ENCODE results near the gene SPDL1.

GRCh38 chr5:160417680-160418402 is 1.0 kb downstream of the SLU7 start:
- PRO-cap = no peak
- RAMPAGE, long total RNA, 4 experiments = start-site peak on the minus strand in 1 of 4 experiments, at chr5:160418010-160418129 at its widest, 7 reads per replicate

- PRO-cap = no peak
- RAMPAGE, long total RNA, 4 experiments = no peak in any of the 4 experiments
Observed at GRCh38 chr5:160789835-160790368, 62.1 kb downstream of the ATP10B start.

GRCh38 chr5:160926273-160926924 is 74.4 kb upstream of the ATP10B start:
- PRO-cap = no peak
- RAMPAGE, long total RNA, 4 experiments = no peak in any of the 4 experiments

DNA sequence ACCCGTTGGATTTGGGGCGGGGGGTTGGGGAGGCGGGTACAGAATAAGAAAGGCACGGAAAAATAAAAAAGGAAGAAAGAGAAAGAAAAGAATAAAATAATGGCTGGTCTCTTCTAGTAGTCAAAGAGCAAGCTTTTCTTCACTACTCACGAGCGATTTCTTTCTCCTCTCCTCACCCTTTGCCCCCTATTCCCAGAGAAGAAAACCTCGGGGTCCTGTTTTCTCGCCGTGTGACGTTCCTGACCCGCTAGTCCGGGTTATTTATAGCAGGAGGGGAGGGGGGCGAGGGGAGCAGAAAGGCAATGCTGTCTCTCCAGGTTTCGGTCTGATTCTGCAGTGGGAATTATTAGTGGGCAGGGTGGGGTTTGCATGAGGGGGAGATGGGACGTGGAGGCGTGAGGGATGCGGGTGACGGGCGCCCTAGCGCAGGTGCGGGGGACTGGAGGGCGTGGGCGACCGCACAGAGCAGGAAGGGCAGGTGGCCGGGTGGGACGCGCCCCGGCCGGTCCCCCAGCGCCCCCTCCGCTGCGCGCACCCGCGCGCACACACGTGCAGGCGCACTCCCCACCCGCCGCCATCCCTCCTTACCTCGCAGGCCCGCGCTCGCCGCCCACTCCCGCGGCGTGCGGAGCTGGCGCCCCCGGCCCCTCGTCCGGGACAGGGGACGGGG is 911 bp upstream of the GABRB2 start:
- PRO-cap = no peak
- RAMPAGE, long total RNA, 4 experiments = no peak in any of the 4 experiments

GRCh38 chr5:161637390-161637707 is 48.2 kb upstream of the GABRA6 start:
- PRO-cap = no peak
- RAMPAGE, long total RNA, 4 experiments = no peak in any of the 4 experiments

- PRO-cap = no peak
- RAMPAGE, long total RNA, 4 experiments = no peak in any of the 4 experiments
Observed at GRCh38 chr5:161847436-161847839, 482 bp upstream of the GABRA1 start.

GRCh38 chr5:162272474-162272769 is 204.8 kb downstream of the GABRG2 start:
- PRO-cap = no peak
- RAMPAGE, long total RNA, 4 experiments = no peak in any of the 4 experiments

DNA sequence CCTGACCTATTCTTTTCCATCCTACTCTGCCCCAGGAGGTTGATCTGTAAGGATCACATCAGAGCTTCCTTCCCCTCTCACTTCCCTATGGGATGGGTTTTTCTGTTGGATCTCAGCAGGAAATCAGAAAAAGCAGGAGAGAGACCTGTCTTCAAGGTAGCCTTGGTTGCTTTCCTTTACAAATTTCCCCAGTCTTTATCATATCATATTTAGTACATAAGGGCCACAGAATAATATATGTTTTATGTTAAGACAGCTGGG is 316.7 kb downstream of the GABRG2 start:
- PRO-cap = no peak
- RAMPAGE, long total RNA, 4 experiments = no peak in any of the 4 experiments

- PRO-cap = no peak
- RAMPAGE, long total RNA, 4 experiments = no peak in any of the 4 experiments
Observed at GRCh38 chr5:162897009-162897222, 540.5 kb upstream of the CCNG1 start.

DNA sequence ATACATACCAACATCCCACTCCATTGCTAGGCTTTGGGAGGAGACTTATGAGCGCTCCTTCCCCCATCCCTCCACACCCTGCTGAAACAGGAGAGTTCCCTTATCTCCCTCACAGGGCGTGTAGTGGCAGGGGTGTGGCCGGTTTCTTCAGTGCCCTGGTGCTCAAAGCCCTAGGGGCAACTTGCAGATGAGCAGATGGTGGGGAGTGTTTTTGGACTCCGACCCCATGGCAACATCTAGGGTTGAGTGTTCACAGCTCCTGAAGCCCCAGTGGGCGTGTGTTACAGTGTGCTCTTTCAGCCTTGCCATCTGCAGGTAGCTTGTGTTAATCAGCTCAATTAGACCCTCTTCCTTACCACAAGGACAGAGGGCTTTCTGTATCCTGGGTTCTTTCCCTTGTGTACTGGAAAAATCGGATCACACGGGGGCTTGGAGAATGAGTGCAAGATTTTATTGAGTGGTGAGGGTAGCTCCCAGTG is 409.5 kb downstream of the MAT2B start:
- PRO-cap = no peak
- RAMPAGE, long total RNA, 4 experiments = no peak in any of the 4 experiments

DNA sequence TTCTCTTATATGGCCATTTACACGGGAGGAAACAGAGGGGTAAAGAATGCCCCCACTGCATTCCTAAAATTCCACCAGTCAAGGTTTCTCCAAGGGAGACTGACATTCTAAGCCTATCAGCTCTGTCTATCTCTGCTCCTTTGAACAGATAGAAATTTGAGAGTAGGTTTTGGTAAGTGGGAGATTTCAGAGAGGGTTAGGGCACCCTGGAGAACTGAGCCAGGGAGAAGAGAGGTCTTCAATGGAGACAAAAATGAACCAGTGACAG is 488.3 kb upstream of the WWC1 start:
- PRO-cap = no peak
- RAMPAGE, long total RNA, 4 experiments = no peak in any of the 4 experiments

GRCh38 chr5:167819376-167819739 is 472.1 kb upstream of the WWC1 start:
- PRO-cap = no peak
- RAMPAGE, long total RNA, 4 experiments = no peak in any of the 4 experiments

DNA sequence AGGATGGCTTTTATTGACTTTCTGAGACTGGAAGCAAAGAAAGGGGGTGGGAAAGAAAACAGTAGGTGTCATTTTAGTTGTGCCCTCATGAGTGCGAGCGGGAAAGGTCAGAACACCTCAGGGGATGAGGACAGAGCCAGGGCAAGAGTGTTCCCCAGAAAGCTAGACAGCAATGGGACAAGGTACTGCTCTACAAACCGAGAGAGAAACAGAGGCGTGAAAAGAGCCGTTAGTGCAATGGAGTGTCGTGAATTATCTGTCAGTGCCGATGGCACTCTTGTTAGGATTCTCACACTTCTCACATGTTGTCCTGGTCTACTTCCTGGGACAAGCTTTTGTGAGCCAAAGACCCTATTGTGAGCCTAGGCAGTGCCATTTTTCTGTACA is 356.5 kb upstream of the WWC1 start:
- PRO-cap = no peak
- RAMPAGE, long total RNA, 4 experiments = no peak in any of the 4 experiments

DNA sequence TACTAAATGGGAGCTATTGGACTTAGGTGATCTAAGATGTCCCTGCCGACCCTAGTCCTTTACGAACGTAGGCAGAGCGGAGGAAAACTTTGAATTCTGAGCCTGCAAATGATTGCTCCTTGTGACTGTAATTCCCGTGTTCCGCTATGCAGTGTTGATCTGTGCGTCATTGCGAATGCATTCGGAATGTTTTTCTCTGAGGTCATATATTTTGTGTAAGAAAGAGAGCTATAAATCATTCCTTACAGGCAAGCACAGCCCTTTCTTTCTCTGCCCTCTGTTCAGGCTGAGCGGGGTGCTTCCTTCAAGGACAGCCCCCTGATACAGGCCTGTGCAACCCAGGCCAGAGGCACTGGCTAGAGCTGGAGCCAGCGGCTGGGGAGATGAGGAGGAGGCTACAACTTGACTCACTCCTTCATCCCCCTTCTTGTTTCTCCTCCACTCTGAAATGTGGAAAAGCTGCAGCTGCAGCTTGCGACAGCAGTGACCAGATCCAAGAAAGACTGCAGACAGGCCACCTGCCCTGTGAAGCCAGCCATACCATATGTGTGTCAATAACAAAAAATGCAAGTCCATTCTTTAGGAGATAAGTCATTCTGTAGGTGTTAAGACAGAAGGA is 345.8 kb upstream of the WWC1 start:
- PRO-cap = no peak
- RAMPAGE, long total RNA, 4 experiments = no peak in any of the 4 experiments

- PRO-cap = no peak
- RAMPAGE, long total RNA, 4 experiments = no peak in any of the 4 experiments
Observed at GRCh38 chr5:168317625-168318215, 26.3 kb downstream of the WWC1 start.

DNA sequence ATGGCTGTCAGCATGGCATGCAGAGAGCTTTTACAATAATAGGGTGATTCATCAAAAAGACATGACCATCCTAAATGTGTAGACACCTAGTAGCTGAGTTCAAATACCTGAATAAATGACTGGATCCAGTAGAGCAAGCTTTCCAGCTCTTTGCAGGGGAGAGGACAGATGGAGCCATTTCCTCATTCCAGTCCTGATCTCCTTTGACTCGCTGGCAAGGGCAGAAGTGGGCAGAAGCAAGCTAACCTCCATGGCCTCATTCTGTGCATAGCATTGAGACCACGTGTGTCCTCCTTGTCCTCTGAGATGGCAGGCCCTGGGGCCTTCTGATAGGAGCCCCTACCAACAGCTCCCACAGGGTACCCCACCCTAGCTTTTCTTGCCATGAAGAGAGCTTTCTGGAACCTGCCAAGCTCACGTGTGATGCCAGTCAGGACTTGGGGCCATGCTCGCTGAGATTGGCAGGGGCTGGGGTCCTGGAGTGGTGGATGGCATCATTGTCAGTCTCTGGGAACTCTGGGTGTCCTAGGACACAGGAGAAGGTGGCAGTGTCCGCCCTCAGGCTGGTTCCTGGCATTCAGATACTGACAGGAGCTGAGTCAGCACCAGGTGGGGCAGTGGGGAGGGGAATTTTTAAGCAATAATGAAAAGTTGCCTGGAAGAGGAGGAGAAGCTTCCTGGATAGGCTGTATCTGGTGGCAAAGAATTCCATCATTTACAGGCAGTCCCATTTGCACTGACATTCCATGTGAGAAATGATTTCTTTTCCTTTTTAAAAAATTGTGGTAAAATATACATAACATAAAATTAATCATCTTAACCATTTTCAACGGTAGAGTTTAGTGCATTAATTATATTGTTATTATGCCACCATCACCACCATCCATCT is 33.7 kb downstream of the WWC1 start:
- PRO-cap = no peak
- RAMPAGE, long total RNA, 4 experiments = no peak in any of the 4 experiments

GRCh38 chr5:168463560-168463957 is 22.7 kb upstream of the RARS1 start:
- PRO-cap = unidirectional peak, minus-strand start at chr5:168463834
- RAMPAGE, long total RNA, 4 experiments = no peak in any of the 4 experiments

GRCh38 chr5:168562238-168562543 is 17.0 kb downstream of the PANK3 start:
- PRO-cap = no peak
- RAMPAGE, long total RNA, 4 experiments = no peak in any of the 4 experiments

DNA sequence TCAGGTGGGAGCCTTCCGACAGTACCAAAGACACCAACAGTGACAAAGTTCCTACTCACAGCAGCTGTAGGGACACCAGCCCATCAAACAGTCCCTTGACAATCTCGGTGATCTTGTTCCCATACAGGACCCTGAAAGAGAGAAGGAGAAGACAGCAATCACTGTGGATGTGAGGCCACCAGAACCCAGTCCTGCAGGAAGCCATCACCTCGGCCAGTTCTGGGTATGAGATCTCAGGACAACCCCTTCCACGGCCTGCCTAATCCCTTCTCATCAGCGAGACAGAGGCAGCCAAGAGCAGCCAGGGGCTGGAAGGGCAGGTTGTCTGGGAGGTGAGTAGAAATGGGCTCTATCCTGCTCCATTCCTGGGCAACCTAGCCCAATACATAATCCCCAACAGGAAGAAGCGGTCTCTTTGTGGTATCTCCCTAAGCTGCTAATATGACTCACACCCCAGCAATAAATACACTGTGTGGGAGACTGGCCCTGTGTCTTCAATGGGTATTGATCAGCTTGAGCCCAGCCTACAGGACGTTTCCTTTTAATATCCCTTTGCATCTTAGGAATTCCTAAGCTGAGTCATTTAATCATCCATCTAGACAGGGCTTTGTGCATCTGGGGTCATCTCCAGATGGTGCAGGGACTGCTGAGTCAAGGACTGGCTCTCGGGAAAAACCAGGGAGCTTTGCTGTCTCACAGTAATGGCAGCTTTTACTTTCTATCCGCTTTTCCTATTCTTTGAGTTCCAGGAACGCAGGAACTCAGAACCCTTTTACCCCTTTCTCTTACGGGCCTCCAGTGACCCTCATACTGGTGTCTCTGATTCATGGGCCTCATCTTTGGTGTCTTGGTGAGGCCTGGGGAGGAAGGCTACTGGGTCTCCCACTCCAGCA is 206.9 kb upstream of the PANK3 start:
- PRO-cap = no peak
- RAMPAGE, long total RNA, 4 experiments = no peak in any of the 4 experiments

DNA sequence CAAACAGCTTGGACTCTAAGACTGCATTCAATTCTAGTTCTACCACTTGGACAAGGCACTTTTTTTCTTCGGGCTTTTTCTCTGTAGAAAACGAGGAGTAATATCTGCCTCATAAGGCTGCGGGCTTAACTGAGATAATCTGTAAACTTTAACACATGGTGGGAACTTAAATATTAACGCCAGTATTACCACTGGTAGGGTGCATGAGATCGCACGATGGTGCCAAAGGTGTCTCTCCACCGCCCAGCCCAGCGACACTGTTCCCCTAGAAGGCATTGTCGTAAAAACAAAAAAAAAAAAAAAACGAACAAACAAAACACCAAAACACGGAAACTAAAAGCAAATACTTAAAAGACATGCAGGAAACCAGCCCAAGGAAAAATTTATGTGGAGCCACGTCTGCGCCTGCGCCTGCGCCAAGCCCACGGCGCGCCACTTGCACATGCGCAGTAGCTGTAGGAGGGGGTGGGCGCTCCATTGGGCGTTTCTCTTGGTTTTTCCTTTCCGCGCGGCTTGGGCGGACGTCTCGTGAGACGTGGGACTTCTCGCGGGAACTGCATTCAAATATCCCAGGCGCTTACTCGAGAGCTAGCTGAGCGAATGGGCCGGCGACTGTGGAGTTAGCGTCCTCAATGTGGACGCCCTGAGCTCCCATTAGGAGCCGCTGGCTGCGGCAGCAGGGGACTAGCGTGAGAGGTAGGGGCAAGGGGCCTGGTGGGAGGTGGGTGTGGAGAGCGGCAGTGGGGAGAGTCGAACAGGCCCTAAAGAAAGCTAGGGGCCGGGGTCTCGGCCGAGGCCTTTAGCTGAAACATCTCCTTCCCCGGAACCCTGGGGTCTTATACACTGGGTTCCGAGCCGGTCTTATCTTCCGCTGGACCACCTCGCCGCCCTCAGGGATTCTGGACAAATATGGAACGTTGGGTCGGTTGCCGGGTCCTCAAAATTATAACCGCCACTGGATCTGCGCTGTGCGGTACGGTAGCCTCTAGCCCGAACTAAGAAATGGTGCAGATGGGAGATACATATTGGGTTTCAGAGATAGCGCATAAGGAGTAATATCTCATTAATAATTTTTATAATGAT is at the start of gene SPDL1:
Gene SPDL1, plus strand, starts transcription at position 580 of the 1,083 bp plus-strand sequence.
- PRO-cap = unidirectional peak, minus-strand start at position 259 of the sequence; bidirectional peak, plus-strand start at position 595 of the sequence, minus-strand start at position 380 of the sequence
- RAMPAGE, long total RNA, 4 experiments = start-site peak on the plus strand in 4 of 4 experiments, centred at positions 546 to 590 of the sequence, 9 to 99 reads per replicate